Umbilical cord (tissue), 2 donors: ENCODE measurements around the gene FBXO28.

- RAMPAGE, long total RNA: start-site peak on the plus strand at chr1:224114087-224114135, 22 and 60 reads in 2 replicates
Measured at GRCh38 chr1:224113624-224114372, at the start of gene FBXO28. TSS of gene FBXO28 (plus strand) at chr1:224114111.

- RAMPAGE, long total RNA: no peak
Measured at GRCh38 chr1:224205876-224206302, 22.8 kb downstream of the DEGS1 start.

DNA sequence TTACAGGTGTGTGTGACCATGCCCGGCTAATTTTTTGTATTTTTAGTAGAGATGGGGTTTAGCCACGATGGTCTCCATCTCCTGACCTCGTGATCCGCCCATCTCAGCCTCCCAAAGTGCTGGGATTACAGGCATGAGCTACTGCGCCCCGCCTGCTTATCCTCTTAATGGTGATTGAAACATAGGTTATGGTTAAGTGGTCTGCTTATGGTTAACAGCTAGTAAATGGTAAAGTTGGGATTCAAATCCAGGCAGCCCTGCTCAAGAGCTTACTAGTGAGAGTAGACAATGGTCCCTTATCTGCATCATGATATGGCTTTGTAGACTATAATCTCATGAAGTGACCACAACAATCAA, 37.9 kb downstream of the CNIH4 start:
- RAMPAGE, long total RNA: no peak

DNA sequence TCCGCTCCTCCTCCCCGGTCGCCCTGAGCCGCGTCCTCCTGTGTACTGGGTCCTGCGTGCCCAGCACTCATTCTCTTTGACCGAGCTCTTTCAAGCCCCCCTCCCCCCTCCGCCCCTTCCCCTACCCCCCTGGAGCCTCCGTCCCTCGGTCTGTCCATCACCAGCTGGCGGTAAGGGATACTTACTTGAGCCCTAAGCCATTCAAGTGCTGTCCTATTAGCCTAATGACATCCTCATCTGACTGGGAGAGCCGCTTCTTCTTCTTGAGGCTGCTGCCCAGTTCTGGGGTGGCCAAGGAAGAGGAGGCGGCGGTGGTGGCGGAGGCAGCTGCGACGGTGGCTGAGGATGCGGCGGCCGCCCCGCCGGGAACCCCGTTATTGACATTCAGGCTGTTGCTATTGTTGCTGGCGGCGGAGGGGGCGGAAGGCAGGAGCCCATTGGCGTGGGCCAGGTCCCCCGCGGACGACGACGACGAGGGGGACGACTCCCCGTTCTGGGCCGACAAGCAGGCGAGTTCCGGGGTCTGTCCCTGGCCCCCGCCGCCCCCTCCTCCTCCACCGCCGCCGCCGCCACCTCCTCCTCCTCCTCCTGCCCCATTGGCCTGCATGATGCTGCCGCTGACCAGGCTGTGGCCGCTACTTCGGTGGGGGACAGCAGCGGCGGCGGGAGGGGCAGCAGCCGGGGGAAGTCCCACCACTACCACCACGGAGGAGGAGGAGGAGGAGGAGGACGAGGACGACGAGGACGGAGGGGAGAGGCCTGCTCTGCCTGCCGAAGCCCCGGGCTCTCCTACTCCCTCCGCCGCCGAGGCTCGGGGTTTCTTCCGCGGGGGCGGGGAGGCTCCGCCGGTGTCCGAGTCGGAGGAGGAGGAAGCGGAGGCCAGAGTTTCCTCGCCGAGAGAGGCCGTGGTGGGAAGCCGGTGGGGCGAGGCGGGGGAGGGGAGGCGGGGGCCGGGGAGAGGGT, 817 bp downstream of the WDR26 start:
- RAMPAGE, long total RNA: no peak

- RAMPAGE, long total RNA: no peak
Measured at GRCh38 chr1:224457423-224457681, 22.8 kb upstream of the WDR26 start.

DNA sequence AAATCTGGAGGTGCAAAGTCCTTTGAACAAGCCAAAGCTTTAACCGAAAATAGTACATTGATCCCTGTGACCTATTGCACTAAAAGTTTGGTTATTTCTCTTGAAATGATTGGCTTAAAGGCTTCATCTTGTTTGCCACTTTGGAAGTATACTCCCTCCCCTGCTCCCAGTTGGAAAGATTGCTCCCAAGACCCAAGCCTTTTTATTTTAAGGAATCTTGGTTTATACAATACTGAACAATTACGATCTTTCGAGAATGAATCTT, 71.2 kb upstream of the WDR26 start:
- RAMPAGE, long total RNA: no peak

DNA sequence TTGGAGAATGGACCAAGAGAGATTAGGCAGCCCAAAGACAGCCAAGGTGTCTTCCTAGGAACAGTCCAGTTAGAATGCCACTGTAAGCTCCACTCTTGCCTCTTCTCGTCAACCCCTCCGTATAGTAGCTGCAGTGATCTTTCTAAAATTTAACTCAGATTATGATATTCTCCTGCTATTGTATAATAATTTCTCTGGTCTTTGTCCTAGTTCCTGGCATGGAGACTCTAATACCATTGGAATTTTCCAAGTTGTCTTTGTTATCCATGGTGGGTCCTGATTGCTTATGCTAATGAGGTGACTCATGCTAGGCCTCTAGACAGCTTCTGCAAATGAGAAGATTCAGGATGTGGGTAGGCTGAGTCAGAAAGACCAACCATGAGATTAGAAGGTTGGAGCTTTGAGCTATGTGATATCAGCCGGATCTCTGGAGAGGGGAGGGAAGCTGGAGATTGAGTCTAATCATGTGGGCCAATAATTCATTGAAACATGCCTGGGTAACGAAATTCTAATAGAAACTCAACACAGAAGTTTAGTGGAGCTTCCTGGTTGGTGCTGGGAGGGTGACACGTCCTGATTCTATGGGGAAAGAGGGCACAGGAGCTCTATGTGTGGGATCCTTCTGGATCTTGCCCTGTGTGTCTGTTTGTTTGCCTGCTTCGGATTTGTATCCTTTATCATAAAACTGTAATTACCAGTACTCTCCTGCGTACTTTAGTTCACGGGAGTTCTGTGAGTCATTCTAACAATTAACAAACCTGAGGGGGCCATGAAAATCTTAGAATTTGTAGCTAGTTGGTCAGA, 73.2 kb upstream of the CNIH3 start:
- RAMPAGE, long total RNA: no peak

DNA sequence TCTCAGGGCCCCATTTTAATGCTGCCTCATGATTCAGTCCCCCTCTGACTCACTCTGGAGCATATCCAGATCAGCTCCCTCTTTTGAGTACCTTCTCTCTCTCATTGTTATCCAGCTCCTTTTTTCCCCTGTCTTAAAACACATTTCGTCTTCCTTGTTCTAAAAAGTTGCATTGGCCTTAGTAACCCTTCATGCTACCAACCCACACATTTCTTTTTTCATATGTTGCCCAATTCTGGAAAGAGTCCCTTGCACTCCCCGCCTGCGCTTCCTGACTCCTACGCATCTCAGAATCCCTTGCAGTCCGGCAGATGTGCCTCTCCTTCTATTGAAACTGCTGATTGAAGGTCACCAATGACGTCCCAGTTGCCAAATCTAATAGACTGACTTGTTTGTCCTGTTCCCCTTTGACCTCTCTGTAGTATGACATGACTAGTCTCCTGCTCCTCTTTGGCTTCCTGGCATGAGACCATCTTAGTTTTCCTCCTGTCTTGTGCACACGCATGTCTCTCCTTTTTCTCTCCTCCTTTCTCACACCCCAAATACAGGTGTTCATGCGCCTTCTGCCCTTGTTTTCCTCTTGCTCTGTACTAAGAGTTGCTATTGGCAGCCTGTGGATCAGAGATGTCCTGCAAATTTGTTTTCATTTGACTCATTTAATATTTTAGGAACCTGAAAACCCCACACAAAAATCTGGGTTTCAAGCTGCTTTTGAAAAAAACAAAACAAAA, 92.3 kb downstream of the CNIH3 start:
- RAMPAGE, long total RNA: no peak

- RAMPAGE, long total RNA: no peak
Measured at GRCh38 chr1:225401615-225402145, 26.2 kb downstream of the LBR start.

DNA sequence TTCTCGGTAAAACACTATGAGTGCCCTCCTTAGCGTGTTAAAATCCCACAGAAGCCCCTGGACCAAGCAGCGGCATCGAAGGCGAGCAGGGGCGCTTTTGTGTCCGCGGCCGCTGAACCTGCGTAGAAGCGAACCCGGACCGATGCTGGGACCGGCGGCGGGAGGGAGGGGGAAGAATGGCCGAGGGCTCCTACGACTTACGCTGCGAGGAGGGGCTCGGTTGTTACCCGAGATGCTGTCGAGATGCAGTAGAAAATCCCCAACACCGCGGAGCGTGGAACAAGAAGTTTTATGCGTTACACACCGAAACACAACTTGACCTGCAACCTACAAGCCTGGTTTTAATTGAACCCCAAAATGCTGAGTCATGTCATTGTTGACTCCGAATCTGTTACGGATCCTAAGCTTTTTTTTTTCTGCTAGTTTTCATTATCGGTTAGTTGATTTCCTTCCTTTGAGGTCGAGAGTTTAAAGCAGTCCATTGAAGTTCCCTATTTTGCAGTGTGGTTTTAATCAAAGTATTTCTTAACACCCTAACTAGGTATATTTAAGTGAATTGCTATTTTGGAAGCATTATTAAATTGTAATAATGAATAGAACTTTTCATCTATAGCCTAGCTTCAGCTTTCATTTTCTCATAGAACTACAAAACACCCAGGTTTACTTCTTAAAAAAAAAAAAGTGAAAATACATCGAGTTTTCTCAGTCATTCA, 823 bp upstream of the LBR start:
- RAMPAGE, long total RNA: no peak

DNA sequence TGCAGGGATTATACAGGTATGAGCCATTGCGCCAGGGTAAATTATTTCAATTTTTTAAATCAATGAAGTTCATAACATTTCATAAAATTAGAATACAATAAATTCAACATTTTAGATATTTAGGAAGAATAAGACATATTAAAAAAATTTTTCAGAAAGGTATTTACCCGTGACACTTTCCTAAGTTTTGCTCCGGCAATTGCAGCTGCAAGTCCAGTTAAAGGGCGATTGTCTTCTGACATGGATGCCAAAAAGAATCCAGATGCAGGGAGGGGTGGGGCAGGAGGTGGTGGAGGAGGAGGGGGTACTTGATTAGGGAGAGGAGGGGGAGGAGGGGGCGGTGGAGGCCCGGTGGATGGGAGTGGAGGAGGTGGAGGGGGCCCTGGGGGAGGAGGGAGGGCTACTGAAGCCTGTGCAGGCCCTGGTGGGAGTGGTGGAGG, 86.6 kb upstream of the LBR start:
- RAMPAGE, long total RNA: no peak

GRCh38 chr1:225634394-225635049, 18.4 kb downstream of the ENAH start:
- RAMPAGE, long total RNA: no peak

DNA sequence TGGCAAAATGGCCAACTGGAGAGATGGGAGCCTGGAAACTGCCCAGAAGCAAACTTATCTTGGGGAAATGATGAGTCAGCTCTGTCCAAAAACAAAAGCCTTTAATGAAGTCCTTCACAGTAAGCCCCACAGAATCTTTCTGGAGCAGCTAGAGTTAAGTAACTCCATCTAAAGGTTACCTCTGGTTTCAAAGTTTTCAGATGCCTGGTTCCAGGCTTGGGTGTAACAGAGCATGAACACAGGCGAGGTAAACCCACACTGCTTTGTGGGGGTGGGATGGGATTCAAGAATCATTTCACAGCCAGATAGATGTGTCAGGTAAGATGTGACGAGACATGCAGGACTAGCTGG, 10.5 kb upstream of the SRP9 start:
- RAMPAGE, long total RNA: no peak

DNA sequence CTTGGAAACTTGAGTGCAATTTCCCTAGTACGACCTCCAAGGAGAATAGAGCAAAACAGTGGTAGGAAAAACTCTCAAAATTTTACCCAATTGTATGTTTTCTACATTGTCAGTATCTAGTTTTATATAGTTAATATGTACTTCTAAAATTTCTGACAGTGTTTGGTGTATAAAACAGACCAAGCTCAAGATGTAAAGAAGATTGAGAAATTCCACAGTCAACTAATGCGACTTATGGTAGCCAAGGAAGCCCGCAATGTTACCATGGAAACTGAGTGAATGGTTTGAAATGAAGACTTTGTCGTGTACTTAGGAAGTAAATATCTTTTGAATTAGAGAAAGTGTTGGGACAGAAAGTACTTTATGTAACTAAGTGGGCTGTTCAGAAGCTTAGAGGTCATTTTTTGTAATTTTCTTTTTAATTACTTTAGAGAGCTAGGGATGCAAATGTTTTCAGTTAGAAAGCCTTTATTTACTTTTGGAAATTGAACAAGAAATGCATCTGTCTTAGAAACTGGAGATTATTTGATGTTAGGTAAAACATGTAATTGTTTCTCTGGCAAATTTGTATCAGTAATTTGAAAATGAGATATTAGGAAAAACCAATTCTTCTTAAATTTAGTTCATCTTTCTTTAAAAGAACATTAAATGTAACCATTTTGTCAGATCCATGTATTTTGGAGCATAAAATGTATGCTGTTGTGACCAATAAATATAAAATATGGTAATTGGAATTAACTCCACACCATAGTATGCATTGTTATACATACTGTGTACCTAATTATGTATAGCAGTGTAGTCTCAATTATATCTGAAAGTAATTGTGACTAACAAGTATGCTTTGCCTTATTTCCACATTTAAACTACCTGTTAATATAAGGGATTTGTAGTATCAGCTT, 11.7 kb downstream of the SRP9 start:
- RAMPAGE, long total RNA: no peak

GRCh38 chr1:225843222-225844058, 33.5 kb downstream of the EPHX1 start:
- RAMPAGE, long total RNA: no peak

GRCh38 chr1:225899192-225899926, 10.4 kb upstream of the LEFTY1 start:
- RAMPAGE, long total RNA: no peak

- RAMPAGE, long total RNA: no peak
Measured at GRCh38 chr1:226062919-226063379, 433 bp downstream of the H3-3A start.

GRCh38 chr1:226066003-226067069, 3.8 kb downstream of the H3-3A start:
- RAMPAGE, long total RNA: no peak

- RAMPAGE, long total RNA: no peak
Measured at GRCh38 chr1:226182052-226182581, 4.4 kb downstream of the ACBD3 start.

GRCh38 chr1:226355486-226356739, 46.9 kb upstream of the LIN9 start:
- RAMPAGE, long total RNA: no peak